Ureter (tissue), 1 donor: ENCODE measurements around the gene NECAP2.

GRCh38 chr1:16400231-16400880, 33.3 kb downstream of the SZRD1 start:
- PRO-cap = no peak

- PRO-cap = no peak
Measured at GRCh38 chr1:16432777-16433551, 4.3 kb downstream of the SPATA21 start.

DNA sequence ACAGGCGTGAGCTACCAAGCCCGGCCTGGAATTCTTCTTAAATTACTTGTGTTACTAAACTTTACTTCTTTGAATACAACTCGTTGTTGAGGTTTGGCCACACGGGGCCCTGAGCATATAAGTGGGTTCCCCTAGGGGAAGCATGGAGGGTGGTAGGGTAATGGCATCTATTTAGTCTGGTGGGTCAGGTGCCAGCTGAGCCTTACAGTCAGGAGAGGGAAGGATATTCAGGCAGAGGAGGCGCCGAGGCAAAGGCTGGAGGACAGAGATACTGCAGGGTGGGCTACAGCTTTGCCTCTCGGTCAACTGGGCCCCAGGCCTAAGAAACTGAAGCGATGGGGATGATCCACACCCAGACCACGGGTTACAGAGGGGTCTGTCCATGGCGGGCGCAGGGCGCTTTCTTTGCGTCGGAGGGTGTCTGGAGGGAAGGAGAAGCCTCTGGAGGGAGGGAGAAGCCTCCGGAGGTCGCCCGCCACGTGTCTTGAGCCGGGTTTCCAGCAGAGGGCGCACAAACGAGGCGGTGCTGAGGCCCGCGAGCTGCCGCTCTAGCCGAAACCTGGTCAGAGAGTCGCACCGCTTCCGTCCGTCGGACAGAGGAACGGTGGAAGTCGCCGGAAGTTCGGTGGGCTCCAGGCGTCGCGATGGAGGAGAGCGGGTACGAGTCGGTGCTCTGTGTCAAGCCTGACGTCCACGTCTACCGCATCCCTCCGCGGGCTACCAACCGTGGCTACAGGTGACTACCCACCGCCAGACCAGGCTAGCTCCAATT, at the start of gene NECAP2:
Gene NECAP2 (plus strand): TSS at position 607 of the 772 bp plus-strand sequence.
- PRO-cap = bidirectional peak, plus-strand start at position 596 of the sequence, minus-strand start at position 423 of the sequence

DNA sequence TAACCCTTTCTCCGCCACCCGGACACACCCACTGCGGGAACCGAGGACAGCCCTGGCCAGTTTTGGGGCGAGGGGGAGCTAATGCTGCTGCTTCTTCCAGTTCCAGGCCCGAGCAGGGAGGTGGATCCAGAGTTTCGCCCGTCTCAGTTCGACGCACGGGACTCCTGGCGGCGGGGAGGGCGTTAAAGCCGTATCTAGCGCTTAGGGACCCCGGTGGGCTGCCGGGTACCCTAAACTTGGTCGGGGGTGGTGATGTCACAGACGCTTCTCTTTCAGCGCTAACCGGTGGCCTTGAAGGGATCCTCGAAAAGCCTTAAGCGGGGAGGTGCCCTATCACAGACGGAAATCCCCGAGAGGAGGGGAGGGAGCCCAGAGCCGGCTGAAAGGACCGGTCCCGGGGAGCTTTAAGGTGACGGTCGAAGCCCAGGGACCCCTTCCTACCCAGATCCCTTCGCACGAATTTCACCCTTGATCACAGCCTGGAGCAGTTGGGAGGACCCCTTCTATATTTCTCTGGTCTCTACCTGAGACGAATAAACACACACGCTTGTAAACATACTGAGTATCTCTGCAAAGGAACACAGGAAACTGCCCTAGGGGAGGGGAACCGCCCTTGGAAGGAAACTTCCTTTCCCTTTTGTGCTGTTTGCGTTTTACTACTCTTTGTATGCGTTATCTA, 505 bp downstream of the NECAP2 start:
- PRO-cap = no peak

DNA sequence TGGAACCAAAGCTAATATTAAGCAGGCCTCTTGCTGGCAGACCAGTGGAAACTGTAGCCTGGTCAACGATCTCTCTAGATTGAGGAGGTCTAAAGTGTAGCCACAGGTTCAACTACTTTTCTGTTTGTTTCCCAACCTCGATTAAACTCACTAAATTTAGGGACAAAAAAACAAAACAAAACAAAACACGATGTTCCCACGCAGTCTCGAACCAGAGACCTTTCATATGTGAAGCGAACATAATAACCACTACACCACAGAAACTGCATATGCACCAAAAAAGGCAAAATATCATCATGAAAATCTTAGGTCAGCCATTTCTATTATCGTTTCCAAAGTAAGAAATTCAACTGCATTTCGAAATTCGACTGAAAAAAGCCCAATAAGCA, 106.9 kb downstream of the NECAP2 start:
- PRO-cap = no peak

GRCh38 chr1:16613820-16614291, 173.3 kb downstream of the NECAP2 start:
- PRO-cap = no peak

GRCh38 chr1:16617806-16618697, 177.5 kb downstream of the NECAP2 start:
- PRO-cap = no peak

DNA sequence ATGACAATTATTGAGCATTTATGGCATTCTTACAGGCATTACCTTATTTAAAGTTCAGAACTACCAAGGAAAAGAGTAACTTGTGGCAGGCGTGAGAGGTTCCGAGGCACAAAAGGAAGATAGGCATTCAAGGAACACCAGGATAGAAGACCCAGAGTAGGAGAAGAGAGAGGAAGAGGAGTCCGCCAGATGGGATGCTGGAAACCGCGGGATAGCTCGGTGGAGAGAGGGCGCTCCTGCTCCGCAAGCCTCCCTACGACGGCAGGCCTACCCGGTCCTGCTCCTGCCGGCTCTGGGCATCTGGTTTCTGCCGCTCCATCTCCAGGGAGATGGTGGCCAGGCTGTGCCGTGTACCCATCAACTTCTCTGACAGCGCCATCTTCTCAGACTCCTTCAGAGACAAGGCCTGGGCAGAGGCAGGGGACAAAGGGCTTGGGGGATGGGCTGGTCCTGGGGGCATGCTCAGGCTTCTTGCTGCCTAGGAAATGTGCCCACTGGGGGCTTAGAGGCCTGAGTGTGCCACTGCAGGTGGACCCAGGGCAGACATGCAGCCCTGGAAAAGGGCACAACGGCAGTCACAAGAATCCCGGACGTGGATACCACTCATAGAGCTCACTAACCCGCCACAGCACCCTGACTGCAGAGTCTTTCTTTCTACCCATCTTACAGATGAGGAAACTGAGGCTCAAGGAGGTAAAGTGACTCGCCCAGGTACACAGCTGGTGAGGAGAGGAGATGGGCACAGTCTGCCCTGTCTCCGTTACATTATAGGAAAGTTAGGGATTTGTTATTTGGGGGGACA, 178.4 kb downstream of the NECAP2 start:
- PRO-cap = no peak

- PRO-cap = no peak
Measured at GRCh38 chr1:16623390-16623881, 182.9 kb downstream of the NECAP2 start.

- PRO-cap = no peak
Measured at GRCh38 chr1:16628402-16629036, 188.0 kb downstream of the NECAP2 start.

DNA sequence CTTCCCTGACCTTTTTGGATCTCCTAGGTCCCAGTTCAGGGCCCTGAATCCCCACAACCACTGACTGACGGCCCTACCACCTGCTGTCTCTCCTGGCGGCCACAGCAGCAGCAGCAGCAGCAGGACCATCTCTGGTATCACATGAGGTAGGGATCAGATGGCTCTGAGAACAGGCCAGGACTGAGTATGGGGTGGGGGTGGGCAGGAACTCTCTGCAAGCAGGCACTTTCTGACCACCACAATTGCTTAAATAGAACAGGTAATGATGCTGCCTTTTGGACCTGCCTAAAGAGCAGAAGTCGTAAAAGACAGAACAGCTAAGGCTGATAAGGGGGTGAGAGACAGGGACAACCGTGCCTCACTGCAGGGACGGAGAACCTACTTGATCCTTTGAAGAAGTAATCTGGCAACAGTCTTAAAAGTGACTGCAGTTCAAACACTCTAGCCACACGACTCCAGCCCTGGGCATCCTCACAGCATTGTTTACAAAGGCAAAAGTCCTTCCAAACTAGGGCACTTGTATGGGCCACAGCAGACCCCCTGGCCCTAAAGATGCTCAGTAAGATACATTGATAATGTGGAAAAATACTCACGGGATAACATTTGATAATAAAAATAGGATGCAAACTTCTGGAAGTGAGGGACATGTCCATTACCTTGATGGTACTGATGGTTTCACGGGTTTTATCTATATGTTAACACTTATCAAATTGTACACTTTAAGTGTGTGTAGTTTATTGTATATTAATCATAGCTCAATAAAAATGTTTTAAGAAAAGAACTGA, 198.9 kb downstream of the NECAP2 start:
- PRO-cap = no peak

DNA sequence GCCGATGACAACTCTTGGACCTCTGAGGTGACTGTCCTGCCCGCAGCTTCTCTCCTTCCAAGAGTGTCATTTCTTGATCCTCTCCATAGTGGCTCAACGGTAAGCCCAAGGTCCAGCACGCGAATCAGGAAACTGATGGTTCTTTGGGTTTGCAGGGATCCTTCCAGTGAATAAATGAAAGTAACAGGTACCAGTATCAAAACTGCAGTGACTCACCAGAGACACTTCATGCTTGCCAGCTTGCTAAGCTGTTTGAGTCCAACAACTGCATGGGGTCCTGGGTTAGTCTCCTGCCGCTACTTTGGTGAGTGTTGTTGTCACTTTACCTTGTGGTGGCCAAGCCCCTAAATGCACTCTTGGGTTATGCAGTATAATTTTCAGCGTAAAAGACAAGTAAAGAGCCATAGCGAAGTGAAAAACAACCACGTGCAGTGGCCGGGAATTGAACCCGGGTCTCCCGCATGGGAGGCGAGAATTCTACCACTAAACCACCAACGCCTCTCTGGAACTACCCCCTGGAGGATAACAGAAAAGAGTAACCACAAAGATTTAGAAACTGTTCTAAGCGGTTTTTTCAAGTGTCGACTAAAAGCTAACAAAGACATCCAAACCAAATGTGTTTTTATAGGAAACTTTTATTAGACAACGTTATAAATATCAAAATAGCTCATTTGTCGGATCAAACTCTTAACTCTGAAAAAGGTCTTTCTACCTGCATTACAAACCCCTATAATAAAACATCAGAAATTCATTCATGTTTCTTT, 237.5 kb downstream of the NECAP2 start:
- PRO-cap = no peak

- PRO-cap = no peak
Measured at GRCh38 chr1:16707067-16707753, 214.5 kb upstream of the CROCC start.

- PRO-cap = no peak
Measured at GRCh38 chr1:16764967-16765705, 156.6 kb upstream of the CROCC start.

- PRO-cap = no peak
Measured at GRCh38 chr1:16870054-16870308, 51.8 kb upstream of the CROCC start.

GRCh38 chr1:16925440-16925898, 3.7 kb downstream of the CROCC start:
- PRO-cap = no peak

GRCh38 chr1:16943728-16944418, 22.1 kb downstream of the CROCC start:
- PRO-cap = no peak

- PRO-cap = unidirectional peak, plus-strand start at chr1:16978994
Measured at GRCh38 chr1:16978401-16979205, 1.8 kb downstream of the MFAP2 start.

GRCh38 chr1:17052061-17052390, 1.8 kb downstream of the SDHB start:
- PRO-cap = no peak

DNA sequence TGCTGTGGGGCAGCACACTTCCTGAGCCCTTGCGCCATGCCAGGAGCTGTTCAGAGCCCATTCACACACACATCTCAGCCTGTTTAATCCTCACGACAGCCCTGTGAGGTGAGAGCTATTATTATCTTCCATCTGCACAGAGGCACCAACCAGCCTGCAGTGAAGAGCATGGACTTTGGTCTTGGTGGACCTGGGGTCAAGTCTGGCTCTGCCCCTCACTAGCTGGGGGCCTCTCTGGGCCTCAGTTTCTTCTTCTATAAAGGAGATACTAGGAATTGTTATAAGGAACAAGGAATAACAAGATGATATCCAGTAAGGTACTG, 3.3 kb upstream of the PADI2 start:
- PRO-cap = no peak